T47D (cell line): Measurements from ENCODE around the gene CASP10.

- RRBS: no CpG with 5 or more reads among the region's 5 CpGs
These were observed 10.9 kb downstream of the CFLAR start for GRCh38 chr2:201126545-201127486.

DNA sequence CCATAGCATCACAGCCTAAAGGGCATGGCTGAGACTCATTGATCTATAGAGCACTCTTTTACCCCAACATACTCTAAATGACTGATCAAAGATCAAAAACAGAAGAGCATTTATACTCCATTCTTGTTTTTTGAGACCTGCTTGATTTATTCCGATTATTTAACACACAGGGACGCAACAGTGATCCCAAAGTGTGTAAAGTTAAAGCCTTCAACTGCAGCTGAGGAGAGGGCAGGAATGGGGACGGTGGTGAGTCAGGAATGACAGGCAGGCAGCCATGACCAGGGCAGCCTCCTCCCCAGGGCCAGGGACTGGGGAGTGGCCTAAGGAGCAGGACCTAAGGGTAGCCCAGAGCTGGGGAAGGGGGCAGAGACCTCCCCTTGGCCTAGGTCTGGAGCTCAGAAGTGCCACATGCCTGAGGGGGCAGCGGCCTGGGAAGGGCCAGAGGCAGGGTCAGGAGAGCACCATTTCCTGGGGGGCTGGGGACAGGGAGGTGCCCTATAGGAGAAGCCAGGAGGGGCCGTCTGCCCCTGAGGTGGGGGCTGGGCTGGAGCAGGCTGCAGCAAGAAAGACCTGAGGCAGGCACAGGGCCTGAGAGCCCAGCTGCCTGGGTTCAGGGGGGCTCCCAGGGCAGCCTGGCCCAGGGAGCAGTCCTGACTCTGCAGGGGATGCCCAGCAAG lies 20.9 kb downstream of the CFLAR start:
- RRBS: no CpG with 5 or more reads among the region's 5 CpGs

DNA sequence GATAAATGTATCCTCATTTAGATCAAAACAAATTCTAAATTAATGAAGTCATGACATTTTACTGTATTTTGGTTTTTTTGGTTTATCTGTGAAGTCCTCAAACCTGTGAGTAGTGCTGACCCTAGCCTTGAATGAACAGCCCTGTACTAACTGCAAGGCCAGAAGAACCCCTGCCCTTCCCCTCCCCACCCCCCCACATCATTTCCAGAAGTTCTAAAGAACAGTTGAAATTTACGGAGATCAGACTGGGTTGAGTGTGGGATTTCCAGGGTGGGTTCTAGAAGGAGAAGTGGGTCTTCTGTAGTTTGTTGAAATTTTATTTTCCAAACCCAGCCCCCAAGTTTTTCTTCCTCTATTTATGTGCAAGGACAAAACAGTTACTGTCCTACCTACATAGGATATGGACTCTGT lies 26.4 kb upstream of the CASP10 start:
- RRBS: no CpG with 5 or more reads among the region's 1 CpG

DNA sequence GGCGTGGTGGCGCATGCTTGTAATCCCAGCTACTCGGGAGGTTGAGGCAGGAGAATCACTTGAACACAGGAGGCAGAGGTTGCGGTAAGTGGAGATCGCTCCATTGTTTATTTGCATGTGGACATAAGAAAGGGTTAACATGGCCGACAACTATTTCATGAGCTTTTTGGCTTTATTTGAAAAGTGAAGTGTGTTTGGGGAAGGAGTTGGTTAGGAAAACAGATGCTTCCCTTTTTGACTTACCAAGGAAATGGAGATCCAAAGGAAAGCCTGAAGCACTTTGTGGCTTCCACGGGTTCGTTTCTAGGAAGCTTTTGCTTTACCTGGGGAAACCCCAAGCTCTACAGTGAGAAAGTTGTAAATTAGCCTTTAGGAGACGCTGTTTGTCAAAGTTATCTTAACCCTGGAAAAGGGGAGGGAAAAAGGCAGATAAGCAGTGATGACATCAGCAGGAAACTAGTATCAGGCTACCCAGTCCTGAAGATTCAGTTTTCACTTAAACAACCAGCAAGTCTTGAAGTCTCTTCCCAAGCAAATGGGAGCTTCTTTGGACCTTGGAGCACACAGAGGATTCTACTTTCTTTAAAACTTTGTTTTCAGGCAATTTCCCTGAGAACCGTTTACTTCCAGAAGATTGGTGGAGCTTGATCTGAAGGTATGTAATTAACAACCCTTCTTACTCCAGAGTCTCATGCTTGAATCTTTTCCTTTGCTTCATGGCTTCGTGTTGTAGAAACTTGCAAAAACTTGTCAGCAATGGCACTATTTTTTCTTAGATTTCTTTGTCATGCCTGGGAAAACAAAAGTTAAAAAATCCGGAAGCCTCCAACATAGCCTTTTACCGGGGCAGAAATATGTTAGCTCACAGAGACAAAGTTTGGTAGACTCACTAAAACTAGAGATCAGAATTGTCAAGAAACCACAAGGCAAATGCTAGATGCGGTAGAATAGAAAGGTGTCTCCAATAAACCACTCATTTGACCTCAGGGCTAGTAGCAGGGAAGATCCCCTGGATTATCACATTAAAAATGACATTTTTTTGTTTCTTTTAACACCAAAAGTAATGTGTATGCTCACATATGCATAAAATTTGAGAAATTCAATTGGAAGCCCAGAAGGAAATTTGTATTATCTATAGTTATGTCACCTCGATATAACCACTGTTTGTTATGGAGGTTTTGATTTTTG lies at the start of gene CASP10:
TSS of gene CASP10 (plus strand) at position 488 of the 1,188 bp plus-strand sequence.
- RRBS: no CpG with 5 or more reads among the region's 15 CpGs

DNA sequence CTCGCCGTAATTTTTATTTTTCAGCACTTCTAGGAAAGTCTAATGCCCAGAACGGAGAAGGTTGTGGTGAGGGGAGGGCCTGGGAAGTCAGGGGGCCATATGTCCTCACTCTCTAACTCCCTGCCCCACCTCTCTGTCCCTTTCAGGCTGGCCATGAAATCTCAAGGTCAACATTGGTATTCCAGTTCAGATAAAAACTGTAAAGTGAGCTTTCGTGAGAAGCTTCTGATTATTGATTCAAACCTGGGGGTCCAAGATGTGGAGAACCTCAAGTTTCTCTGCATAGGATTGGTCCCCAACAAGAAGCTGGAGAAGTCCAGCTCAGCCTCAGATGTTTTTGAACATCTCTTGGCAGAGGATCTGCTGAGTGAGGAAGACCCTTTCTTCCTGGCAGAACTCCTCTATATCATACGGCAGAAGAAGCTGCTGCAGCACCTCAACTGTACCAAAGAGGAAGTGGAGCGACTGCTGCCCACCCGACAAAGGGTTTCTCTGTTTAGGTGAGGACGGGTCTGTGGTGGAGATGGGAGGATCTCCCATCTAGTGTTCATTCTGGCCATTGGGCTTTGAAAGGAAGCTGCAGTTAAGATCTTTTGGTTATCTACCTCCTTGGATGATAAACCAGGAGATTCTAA lies 2.8 kb downstream of the CASP10 start:
- RRBS: no CpG with 5 or more reads among the region's 8 CpGs

DNA sequence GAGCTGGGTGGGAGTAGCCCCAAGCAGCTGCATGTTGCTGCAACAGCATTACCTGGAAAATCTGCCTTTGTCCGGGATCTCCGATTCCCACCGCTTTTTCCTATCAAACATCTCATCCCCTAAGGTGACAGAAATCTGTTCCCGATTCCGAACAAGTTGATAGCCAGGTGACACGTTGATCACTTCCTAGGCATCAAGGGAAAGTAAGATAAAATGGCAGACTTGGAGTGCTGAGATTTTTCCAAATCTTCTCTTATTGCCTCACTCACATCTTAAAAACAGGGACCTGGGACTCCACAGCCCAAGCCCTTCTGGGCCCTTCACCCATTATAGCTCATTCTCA lies 10.7 kb downstream of the FLACC1 start:
- RRBS: 98% methylated on average over 1 of the region's 6 CpGs

GRCh38 chr2:201642238-201642931 lies 918 bp downstream of the TMEM237 start:
- RRBS: no CpG with 5 or more reads among the region's 49 CpGs

GRCh38 chr2:202149313-202149802 lies 76.3 kb downstream of the KIAA2012 start:
- RRBS: no CpG with 5 or more reads among the region's 11 CpGs

DNA sequence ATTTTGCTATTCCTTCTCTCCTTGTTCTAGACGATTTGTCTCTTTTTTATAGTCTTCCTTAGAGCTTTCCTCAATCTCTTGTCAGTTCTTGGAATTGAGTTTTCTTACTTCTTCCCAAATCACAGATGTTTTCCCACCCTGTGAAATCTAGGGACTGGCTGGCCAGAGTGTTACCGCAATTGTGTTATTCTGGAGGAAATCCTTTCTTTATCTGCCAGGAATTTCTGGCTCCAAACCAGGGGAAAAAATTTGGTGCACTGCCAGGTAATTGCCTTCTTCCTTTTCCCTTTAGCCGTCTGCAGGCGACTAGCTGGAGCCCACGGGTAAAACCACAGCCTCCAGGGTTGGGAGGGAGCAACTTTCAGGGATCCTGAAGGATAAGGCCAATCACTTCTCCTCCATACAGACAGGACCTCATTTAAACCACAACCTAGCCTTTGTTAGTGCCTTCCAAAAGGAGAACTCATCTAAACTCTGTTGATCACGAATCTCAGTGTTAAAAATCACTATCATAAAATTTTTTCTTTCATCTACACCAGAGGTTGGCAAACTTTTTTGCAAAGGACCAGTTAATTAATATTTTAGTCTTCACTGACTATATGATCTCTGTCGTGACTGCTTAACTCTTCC lies 51.9 kb downstream of the NOP58 start:
- RRBS: no CpG with 5 or more reads among the region's 7 CpGs

GRCh38 chr2:202376998-202377167 lies 756 bp downstream of the BMPR2 start:
- RRBS: no CpG with 5 or more reads among the region's 18 CpGs

- RRBS: no CpG with 5 or more reads among the region's 16 CpGs
These were observed 127.9 kb downstream of the BMPR2 start for GRCh38 chr2:202504003-202504479.

DNA sequence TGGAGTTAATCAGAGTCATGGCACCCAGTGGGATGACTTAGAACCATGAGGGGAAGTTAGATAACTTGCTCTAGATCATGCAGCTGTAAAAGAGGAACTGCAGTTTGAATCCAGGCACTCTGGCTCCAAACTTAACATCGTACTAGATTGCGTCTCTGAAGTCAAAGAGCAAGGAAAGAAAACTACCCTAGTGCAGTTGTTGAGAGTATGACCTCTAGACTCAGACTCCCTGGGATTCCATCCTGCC lies 26.3 kb upstream of the FAM117B start:
- RRBS: no CpG with 5 or more reads among the region's 2 CpGs

GRCh38 chr2:203015886-203016465 lies 1.3 kb downstream of the NBEAL1 start:
- RRBS: no CpG with 5 or more reads among the region's 3 CpGs

DNA sequence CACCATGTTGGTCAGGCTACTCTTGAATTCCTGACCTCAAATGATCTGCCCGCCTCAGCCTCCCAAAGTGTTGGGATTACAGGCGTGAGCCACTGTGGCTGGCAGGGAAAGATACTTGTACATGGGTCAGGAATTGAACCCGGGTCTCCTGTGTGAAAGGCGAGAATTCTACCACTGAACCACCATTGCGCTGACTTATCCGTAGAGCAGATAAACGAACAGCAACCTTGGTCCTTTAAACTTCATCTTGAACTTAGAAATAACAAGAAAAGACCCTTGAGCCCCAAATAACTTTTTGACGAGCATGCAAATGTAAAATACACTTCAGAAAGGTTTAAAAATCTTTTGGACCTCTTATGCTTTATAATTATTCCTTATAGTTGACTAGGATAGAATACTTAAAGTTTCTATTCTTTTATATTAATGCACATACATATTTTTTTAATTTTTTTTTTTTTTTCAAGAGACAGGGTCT lies 36.1 kb downstream of the ABI2 start:
- RRBS: no CpG with 5 or more reads among the region's 8 CpGs

DNA sequence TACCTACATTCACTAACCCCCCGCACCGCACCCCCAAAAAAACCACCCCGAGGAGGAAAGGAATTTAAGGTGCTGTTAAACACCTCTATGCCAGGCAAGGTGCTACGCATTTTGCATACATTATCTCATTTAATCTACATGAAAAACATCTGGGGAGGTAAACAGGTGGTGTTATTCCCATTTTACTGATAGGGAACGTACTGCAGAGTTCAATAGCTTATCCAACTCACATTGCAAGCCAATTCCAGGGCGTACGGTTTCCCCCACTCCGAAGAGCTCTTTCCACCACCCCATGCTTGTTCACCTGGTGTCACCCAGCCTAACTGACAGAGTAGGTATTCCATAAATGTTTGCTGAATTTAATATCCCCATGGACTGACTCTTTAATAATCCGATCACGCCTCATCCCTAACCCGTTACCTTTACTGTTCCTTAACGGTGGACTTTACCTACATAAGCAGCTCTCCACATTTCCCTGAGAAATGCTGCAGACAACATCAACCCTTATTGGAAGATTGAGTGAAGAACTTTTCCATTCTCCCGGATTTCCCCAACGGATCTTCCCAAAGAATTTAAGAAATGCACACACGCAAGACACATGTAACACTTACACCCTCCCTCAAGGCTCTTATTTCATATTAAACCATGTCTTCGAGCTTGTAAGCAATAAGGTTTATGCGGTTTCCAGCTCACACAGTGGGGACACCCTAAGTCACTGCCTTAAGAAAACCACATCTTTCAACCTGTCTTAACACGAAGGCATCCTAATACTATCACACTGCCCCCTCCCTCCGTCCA lies 1.2 kb downstream of the RAPH1 start:
- RRBS: no CpG with 5 or more reads among the region's 19 CpGs

DNA sequence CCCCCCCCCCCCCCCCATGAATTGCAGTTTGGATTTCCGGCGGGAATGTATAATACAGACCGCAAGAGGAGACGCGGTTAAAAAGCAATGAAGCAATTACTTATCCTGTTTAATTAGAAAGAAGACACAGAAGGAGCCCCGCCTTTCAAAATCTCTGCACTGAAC lies 710 bp downstream of the RAPH1 start:
- RRBS: no CpG with 5 or more reads among the region's 6 CpGs

- RRBS: no CpG with 5 or more reads among the region's 10 CpGs
These were observed 8.8 kb upstream of the RAPH1 start for GRCh38 chr2:203543837-203544375.

DNA sequence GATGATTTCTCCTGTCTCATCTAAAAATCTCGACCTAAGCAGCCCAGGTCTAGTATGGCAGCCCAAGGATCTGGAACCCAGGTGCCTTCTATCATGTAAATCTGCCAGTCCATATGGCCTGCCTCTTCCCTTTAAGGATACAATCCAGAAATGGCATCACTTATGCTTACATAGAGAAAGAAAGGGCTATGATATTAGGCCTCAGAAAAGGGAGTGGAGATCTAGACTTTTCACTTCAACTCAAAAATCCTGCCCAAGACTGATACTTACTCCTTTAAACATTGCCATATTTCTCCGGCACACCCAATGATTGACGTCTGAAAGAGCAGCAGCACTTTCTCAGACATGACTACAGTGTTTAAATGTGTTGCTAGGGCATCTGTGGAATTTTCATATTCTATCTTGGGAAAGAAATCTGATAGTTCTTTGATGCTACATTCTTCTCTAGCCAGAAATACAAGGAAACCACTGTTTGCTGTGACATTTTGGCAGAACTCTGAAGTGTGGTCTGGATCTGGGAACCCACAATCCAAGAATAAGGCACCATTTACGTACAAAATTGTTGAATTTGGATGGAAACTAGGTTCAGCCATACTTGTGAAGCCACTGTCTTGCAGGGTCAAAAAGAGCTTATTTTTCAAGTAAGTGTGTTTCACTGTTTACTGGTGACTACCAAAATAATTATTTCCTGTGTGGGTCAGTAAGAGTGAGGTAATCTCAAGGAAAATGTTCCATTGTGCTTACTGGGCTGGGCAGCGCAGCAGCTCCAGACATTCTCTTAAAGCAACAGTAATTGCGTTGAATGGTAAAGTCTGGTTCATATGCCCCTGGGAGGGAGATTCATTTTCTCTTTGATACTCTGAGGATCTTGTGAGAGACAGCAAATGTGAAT lies 21.4 kb upstream of the CD28 start:
- RRBS: no CpG with 5 or more reads among the region's 6 CpGs

GRCh38 chr2:203940022-203940616 lies 3.6 kb downstream of the ICOS start:
- RRBS: no CpG with 5 or more reads among the region's 5 CpGs